ENCODE results near the gene FAM200C.

GRCh38 chr5:157602437-157603016 lies 27.0 kb upstream of the ADAM19 start:
- PRO-cap = no peak
- RAMPAGE, long total RNA, 4 experiments = no peak in any of the 4 experiments

- PRO-cap = no peak
- RAMPAGE, long total RNA, 4 experiments = no peak in any of the 4 experiments
Observed at GRCh38 chr5:157748757-157749280, 5.3 kb downstream of the LSM11 start.

GRCh38 chr5:157917989-157918274 lies 59.0 kb upstream of the CLINT1 start:
- PRO-cap = no peak
- RAMPAGE, long total RNA, 4 experiments = no peak in any of the 4 experiments

- PRO-cap = unidirectional peak, plus-strand start at chr5:157949005
- RAMPAGE, long total RNA, 4 experiments = no peak in any of the 4 experiments
Observed at GRCh38 chr5:157948595-157949309, 89.8 kb upstream of the CLINT1 start.

DNA sequence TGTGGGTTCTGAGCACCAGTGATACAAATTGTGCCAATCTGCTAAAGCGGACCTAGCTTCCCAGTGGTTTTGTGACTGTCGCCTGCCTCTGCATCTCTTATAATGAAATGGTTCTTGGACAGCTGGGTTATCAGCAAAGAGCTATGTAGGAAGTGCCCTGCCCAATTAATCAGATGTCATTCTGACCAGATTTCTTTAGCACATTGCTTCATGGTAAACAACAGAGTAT lies 448.9 kb upstream of the CLINT1 start:
- PRO-cap = no peak
- RAMPAGE, long total RNA, 4 experiments = no peak in any of the 4 experiments

GRCh38 chr5:158436652-158436944 lies 577.7 kb upstream of the CLINT1 start:
- PRO-cap = no peak
- RAMPAGE, long total RNA, 4 experiments = no peak in any of the 4 experiments

GRCh38 chr5:158560322-158560880 lies 539.3 kb downstream of the EBF1 start:
- PRO-cap = no peak
- RAMPAGE, long total RNA, 4 experiments = no peak in any of the 4 experiments

DNA sequence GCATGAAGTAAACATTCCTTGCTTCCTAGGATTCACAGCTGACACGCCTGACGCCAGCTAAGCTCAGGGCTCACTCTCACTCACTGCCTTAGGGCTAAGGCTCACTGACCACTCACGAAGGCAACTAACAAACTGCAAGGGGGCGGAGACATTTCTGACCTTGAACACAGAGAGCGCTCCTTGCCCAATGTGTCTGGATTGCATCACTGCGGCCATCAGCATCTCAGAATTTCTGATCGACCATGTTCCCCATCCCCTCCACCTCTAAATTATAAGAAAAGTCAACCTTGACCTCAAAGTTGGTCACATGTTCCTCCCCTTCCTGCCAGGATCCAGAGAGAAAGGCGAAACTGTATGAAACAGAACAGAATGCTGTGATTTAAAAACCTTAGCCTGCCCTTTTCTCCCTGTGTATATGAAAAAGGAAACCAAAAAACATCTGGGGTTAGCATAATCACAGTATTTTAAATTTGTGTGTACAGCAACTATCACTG lies 372.5 kb downstream of the EBF1 start:
- PRO-cap = no peak
- RAMPAGE, long total RNA, 4 experiments = no peak in any of the 4 experiments

- PRO-cap = no peak
- RAMPAGE, long total RNA, 4 experiments = start-site peak on the minus strand in 1 of 4 experiments, at chr5:158945945-158946427 at its widest, 11 reads per replicate
Observed at GRCh38 chr5:158945683-158946313, 153.9 kb downstream of the EBF1 start.

GRCh38 chr5:159098254-159098746 lies 1.4 kb downstream of the EBF1 start:
- PRO-cap = no peak
- RAMPAGE, long total RNA, 4 experiments = no peak in any of the 4 experiments

- PRO-cap = no peak
- RAMPAGE, long total RNA, 4 experiments = no peak in any of the 4 experiments
Observed at GRCh38 chr5:159101491-159101832, 1.7 kb upstream of the EBF1 start.

GRCh38 chr5:159175556-159176046 lies 33.8 kb downstream of the RNF145 start:
- PRO-cap = no peak
- RAMPAGE, long total RNA, 4 experiments = no peak in any of the 4 experiments

DNA sequence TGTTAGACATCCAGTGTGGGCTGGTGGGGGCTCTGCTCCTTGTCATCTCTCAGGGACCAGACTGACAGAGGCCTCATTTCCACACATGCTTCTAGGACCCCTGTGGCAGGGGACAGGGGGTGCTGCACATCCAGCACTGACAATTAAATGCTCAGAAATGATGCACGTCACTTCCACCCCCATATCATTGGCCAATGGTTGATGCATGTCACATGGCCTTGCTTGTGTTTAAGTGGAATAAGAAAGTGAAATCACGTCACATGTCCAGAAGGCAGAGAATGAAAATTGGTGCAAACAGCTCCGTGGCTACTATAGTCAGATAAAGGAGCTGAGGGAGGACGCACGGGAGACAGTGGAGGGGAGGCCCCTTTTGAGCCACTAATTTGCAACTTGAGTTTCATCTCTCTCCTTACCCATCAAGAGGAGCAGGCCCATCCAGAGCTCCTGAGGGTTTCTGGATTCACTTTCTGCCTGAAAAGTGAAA lies 134.1 kb upstream of the ADRA1B start:
- PRO-cap = no peak
- RAMPAGE, long total RNA, 4 experiments = no peak in any of the 4 experiments

DNA sequence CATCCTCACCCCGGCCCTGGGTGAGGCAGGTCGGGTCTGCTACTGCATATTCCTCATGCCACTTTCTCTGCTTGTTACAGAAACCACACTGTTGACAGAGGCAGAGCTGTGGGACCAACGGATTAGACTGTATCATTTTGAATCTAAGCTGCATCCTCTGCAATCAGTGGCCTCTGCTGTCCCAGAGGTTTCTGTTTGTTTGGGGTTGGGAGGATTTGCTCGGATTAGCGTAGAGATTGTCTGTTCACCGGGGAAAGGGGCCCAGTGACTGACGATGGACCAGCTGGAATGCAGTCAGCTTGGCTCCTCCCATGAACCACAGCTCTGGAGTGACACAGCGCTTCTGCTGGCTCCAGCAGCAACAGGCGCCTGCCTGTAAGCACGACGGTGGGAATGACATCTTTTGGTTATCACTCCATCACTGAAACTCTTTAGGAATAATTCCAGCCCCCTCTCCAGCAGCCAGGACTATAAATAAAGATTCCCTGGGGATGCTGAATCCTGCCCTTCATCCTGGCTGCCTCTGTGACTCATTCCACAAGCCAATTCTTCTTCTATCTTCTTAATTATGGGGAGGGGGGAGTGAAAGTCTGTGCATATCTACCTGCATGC lies 37.2 kb upstream of the ADRA1B start:
- PRO-cap = no peak
- RAMPAGE, long total RNA, 4 experiments = no peak in any of the 4 experiments

GRCh38 chr5:160115681-160116357 lies 3.4 kb downstream of the PWWP2A start:
- PRO-cap = no peak
- RAMPAGE, long total RNA, 4 experiments = no peak in any of the 4 experiments

GRCh38 chr5:160169851-160170258 lies 50.6 kb upstream of the PWWP2A start:
- PRO-cap = no peak
- RAMPAGE, long total RNA, 4 experiments = no peak in any of the 4 experiments

GRCh38 chr5:160193192-160193682 lies 36.1 kb upstream of the FABP6 start:
- PRO-cap = no peak
- RAMPAGE, long total RNA, 4 experiments = no peak in any of the 4 experiments

DNA sequence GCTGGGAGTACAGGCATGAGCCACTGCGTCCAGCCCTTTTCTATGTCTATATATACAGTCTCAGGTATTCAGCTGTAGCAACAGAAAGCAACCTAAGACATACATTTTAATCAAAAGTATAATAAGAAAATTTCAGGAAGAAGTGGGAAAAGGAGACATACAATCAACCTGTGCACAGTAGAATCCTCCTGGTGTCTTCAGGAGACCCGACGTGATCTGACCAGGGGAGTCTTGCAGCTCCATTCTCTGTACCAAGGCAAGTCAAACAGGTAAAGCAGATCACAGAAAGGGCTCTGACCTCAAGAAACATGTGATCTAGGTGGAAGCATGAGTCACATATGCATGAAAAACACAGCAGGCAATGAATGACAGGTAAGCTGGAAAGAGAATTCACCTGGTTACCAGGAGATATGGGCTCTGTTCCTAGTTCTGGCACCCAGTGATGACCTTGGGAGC lies 19.5 kb upstream of the FABP6 start:
- PRO-cap = bidirectional peak, plus-strand start at position 371 of the sequence, minus-strand start at position 263 of the sequence
- RAMPAGE, long total RNA, 4 experiments = start-site peak on the minus strand in 2 of 4 experiments, centred at positions 245 to 247 of the sequence, 20 to 114 reads per replicate

DNA sequence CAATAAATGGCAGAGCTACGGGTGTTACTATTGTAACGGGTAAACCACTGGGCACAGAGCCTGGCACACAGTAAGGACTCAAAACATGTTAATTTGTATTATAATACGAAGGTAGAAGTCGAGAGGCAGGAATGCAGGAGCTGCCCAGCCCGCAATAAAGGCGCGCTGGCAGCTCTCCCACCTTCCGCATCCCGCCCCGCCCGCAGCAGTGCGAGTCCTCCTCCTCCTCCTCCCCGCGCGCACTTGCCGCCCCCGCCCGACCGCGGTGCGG lies 259 bp downstream of the C1QTNF2 start:
- PRO-cap = no peak
- RAMPAGE, long total RNA, 4 experiments = no peak in any of the 4 experiments

DNA sequence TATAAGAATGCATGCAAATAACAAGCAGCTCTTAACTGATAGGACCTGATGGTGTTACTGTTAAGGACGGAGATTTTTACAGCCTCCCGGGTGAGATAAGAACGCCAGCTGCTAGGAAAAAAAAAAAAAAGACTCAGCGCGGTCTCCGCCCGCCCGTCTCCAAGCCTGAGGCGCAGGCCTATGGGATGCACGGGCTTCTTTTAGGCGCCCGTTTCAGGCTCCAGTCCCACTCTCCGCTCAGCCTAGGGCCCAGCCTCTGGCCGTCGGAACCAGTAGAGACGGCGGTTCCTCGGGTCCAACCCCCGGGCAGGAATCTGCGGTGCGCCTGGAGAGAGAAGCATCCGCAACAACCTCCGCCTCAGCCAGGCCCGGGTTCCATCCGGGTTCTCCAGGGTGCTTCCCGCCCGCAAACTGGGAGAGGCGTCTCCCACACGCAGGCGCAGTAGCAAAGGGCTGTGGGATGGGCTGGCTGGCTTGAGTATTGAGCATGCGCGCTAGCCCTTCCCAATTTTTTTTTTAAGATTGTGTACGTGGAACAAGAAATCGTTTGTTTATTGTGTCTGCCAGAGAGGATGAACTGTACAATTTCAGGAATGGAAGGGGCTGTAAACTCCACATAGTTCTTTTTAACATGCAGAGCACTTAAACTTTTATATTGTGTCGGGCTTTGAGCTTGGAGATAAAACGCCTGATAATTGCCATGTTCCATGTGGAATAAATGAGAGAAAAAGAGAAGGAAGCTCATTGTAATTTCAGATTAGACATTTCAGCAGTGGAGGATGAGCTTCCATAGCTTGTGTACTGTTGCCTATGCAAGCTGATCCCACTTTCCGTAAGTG lies at the start of gene FAM200C:
TSS of gene FAM200C (minus strand) at position 390 of the 839 bp plus-strand sequence.
- PRO-cap = bidirectional peak, plus-strand start at position 554 of the sequence, minus-strand start at position 390 of the sequence
- RAMPAGE, long total RNA, 4 experiments = start-site peak on the minus strand in 4 of 4 experiments, centred at positions 385 to 402 of the sequence, 10 to 38 reads per replicate